ENCODE measurements around the gene MROH7.

DNA sequence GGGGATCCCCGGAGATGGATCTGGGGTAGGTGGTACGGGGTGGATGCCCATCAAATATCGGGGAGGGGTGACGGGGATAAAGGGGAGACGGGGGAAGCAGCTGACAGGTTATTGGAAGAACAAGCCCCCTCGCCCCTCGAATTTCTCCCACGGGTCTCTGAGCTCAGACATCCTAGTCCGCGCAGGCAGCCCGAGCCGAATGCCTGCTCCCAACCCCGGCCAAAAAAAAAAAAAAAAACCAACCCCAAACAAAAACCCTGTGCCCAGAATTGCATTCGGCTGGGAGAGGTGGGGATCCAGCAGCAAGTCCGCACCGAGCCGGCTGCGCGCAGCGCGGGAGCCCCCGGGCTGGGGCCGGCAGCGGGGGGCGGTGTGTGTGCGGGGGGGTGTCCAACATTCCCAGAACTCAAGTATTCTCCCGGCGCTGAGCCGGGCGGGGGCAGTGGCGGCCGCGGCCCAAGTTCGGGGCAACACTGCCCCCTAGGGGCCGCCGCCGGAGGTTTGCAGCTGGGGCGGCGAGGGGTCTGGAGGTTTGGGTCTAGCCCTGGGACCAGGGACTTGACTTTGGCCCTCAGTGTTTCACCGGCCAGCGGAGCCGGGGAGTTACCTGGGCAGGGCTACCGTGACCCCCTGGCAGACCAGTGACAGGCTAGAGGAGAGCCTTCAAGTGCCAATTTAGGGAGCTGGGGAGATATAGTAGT, 58.8 kb upstream of the ACOT11 start:
- RAMPAGE, long total RNA, result no peak
- RRBS, result under 1% methylated on average over 20 of the region's 43 CpGs

- RAMPAGE, long total RNA, result no peak
- RRBS, result no CpG with 5 or more reads among the region's 3 CpGs
These were observed 11.8 kb downstream of the ACOT11 start for GRCh38 chr1:54559711-54560276.

- RAMPAGE, long total RNA, result no peak
- RRBS, result no CpG with 5 or more reads among the region's 3 CpGs
These were observed at the start of gene MROH7 for GRCh38 chr1:54641585-54641999. MROH7 (plus strand) TSS chr1:54641786.

DNA sequence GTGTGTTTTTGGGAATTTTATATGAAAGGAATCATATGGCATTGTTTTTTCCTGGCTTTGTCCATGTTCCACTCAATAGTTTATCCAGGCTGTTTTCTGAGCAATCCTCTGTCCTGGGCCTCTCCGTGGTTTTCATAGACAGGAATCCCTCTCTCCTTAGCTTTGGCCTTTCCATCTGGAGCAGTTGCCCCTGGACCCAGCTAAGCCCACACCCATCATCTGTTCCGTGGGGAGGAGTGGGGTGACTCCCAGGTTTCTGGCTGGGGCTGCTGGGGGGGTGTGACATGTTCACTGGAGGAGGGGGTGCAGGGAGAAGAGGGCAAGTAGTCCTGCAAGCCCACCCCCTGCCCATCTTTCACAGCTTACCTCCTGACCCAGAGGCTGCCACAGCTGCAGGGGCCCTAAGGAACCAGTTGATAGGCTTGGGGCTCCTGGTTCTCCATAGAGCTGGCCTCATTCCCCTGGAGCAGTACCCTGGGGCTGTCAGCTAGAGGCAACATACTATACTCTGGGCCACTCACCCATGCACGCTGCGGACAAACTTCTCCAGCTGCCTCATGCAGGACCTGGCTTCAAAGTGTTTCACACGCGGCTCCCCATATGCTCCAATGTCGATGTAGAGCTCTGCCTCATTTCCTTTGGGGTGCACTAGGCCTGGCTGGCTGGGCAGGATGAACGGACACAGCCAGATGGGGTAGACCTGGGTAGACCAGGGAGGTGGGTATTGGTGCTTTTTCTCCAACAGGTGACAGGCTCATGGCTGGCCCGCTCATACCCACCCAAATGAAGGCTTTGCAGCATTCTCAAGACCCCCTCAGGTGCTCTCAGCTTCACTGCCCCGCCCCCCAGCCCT, 33.9 kb downstream of the DHCR24 start:
- RAMPAGE, long total RNA, result no peak
- RRBS, result no CpG with 5 or more reads among the region's 10 CpGs

- RAMPAGE, long total RNA, result no peak
- RRBS, result no CpG with 5 or more reads among the region's 14 CpGs
These were observed 3.0 kb upstream of the BSND start for GRCh38 chr1:54995623-54996143.

GRCh38 chr1:55066288-55066750, 27.0 kb downstream of the PCSK9 start:
- RAMPAGE, long total RNA, result no peak
- RRBS, result no CpG with 5 or more reads among the region's 12 CpGs

DNA sequence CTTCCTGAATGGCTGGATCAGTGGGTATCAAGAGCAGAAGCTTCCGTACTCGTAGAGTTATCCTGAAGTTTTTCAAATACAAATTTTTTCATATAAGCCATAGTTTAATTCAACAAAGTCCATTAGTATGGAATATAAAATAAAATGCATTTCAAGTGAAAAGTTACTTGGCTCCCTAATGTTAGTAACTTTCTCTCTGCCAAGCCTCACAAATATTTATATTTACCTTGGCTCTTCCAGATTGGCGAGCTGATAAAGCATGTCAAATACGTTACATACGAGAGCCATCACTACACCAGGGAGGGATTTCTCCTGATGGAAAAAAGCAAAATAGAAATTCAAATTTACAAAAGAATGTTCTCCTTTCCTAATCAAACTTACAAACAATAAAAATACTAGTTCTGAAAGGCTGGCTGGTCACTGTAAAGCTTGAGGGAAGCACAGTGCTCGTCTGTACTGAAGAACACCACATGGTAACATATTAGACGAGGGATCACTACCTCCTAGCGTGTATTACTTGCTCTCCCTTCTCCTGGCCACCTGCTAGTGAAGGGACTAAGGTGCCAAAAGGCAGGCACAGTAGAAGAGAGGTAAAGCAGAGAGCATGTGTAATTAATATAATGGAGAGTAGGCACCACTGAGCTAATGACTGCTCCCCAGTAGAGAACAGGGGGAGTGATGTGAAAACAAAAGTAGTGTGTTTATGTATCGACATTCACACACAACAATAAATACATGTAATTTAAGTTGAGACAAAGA, 80.9 kb downstream of the USP24 start:
- RAMPAGE, long total RNA, result no peak
- RRBS, result no CpG with 5 or more reads among the region's 9 CpGs

- RAMPAGE, long total RNA, result no peak
- RRBS, result no CpG with 5 or more reads among the region's 5 CpGs
These were observed 48.5 kb downstream of the USP24 start for GRCh38 chr1:55166459-55167276.

DNA sequence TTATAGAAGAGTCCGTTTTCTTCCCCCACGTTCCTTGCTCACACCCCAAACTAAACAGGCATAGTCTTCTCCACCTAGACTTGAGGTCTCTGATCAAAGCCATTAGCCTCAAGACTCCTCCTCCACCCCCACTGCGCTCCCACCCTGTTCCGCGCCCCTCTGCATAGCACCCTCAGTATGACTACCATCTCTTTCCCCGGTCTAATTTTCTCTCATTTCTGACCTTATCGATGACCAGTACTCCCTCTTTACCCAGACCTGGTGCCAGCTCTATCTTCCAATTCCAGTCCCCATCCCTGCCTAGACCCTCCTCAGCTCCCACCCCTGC, 1.4 kb downstream of the USP24 start:
- RAMPAGE, long total RNA, result no peak
- RRBS, result no CpG with 5 or more reads among the region's 7 CpGs

DNA sequence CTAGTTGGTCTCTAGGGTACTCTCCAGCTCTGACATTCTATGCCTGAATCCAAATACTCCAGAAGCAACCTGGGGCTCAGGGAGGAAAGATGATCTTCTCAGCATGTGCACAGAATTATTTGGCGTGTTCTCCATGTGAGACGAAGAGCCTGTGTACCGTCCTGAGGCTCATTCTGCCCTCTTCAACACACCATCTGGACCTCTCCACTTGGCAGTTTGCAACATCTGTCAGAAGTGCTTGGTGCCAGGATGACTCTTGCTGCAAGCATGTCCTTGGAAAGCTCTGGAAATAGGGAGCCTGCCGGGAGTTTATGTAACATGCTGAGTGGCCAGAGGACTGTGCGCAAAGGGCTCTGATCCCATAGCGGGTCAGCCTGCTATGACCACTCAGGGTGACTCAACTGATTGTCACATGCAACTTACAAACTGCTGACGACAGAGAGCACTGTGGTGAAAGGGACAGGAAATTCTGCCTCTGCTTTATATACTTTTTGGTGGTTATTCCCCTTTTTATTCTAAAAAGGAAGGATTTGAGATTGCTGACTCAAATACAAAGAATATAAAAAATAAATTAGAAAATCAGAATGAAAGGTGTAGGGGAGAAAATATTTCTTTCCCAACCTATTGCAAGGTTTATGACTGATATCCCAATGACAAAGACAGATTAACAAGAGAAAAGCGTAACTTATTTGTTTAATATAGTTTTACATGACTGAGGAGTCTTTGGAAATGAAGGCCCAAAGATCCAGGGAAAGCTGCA, 228.4 kb upstream of the USP24 start:
- RAMPAGE, long total RNA, result no peak
- RRBS, result no CpG with 5 or more reads among the region's 8 CpGs

DNA sequence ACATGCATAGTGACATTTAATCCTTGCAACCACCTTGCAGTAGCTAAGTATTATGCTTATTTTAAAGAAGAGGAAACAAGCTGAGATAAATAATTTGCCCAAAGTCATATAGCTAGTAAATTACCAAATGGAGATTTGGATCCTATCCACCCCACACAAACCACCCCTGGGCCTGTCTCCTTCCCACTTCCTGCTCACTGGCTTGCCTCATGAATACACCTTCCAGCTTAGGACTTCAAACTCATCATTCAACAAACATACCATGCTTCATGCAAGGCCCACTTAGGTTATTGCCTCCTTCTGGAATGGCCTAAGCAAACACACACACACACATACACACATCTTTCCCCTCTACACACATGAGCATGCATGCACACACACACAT, 192.0 kb downstream of the PLPP3 start:
- RAMPAGE, long total RNA, result no peak

GRCh38 chr1:56506888-56507298, 72.5 kb downstream of the PLPP3 start:
- RAMPAGE, long total RNA, result no peak
- RRBS, result no CpG with 5 or more reads among the region's 2 CpGs

- RAMPAGE, long total RNA, result no peak
- RRBS, result 1% methylated on average over 5 of the region's 27 CpGs
These were observed 1.4 kb downstream of the PLPP3 start for GRCh38 chr1:56577758-56578517.

DNA sequence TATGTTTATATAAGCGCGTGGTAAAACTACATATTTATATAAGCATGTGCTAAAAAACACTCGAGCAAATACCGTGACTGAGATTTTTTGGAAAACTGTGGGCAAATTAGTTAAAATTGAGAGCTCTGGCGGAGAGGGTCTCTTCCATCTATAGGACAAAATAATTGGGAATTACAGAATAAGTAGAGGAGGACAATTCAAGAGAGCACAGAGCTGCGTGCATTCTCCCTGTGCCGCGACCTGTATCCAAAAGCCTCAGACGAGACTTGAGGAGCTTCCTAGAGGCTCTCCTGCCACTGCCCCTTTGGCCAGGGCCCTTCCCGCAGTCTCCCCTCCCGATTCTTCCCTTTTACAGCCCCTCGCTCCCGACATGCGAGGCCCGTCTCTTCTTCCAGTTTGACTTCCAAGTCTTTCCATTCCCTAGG, 606 bp upstream of the PRKAA2 start:
- RAMPAGE, long total RNA, result no peak
- RRBS, result no CpG with 5 or more reads among the region's 15 CpGs

GRCh38 chr1:57307343-57307542, 116.6 kb downstream of the DAB1 start:
- RAMPAGE, long total RNA, result no peak
- RRBS, result no CpG with 5 or more reads among the region's 2 CpGs

DNA sequence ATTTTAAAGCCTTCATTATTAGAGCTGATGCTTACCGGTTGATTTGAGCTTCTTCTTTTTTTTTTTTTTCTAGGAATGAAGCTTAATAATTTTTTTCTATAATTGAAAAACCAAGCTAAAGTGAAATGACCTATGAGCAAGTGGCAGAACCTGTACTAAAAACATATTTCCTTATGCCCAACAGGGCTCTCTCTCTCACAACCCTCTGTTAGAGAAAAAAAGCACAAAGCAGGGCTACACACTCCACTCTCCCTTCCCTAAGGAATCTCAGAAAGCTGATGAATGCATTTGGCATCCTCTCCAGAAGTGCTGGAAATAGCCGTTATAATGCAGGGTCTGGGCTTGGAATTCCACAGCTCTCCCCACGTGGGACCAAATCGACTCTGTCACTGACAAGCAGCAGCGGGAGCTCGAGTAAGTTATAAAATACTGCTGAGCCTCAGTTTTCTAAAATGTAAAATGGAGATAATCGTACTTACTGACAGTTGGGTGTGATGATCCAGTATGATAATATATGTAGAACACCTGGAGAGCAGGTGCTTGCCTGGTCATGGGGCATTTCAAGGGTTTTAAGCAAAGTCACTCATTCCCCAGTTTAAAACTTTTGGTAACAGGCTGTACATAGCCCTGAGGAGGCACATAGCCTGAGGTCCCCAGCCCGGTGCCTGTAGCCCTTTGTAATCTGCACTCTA, 175.4 kb upstream of the DAB1 start:
- RAMPAGE, long total RNA, result no peak
- RRBS, result no CpG with 5 or more reads among the region's 8 CpGs

DNA sequence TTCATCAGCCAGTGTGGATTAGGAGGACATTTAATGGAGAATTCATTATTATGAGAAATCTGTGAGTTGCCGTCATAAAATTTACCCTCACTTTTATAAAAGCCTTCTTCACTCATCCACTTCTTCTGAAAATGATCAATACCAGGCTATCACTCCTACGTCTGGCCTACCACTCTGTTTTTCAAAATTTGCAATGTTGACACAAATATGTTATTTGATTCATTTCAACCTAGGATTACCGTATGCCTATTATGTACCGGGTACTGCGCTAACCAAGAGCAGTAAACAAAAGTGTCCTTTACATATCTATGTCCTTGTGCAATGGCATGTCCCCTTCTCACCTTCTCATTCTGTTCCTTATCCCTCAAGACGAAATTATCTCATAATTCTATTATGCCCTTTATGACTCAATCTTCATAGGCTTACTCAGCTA, 392.8 kb upstream of the DAB1 start:
- RAMPAGE, long total RNA, result no peak
- RRBS, result no CpG with 5 or more reads among the region's 6 CpGs

- RAMPAGE, long total RNA, result no peak
- RRBS, result no CpG with 5 or more reads among the region's 6 CpGs
These were observed 144.6 kb downstream of the OMA1 start for GRCh38 chr1:58401855-58402385.

- RAMPAGE, long total RNA, result no peak
- RRBS, result no CpG with 5 or more reads among the region's 2 CpGs
These were observed 1.0 kb downstream of the OMA1 start for GRCh38 chr1:58545634-58545776.

DNA sequence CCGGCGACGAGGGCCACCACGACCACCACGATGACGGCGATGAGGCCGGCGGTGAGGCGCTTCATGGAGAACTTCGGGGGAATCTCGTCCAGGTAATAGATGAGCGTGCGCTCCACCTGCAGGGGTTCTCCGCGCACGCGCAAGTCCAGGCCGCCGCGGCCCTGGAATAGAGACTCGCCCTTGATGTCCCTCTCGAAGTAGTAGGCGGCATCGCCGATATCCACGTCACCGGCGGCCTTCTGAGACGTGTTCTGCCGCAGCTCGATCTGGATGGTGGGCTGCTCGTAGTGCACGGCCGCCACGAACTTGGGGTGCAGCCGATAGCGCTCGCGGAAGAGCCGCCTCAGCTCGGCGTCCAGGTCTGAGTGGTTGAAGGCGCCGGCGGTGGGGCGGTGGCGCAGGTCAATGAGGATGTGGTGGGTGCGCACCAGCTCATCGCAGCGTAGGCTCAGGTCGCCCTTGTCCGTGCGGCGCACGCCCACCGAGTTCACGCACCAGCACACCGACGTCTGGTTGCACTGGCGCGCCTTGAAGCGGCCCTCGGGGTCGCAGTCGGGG, 688 bp downstream of the TACSTD2 start:
- RAMPAGE, long total RNA, result no peak
- RRBS, result 10% methylated on average over 8 of the region's 66 CpGs